ENCODE measurements around a stretch of chr18.

DNA sequence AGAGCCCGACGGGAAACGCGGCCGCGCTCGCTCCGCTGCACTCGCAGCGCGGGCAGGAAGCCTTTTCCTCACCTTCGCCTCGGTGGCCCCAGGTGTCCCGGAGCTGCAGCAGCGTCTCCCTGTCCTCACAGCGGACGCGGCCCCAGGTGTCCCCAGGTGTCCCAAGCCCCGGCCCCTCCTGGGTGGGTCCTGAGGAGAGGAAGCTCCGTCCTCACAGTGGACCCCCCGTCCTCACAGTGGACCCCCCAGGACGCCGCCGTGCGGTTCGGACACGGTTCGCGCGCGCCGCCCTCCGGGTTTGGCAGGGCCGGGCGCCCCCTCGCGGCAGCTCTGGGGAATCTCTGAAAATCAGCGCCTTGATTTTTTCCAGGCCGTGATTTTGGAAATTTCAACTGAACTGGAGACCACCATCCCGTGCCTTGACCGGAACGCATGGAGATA is 23.8 kb upstream of the TUBB8B start:
- PRO-cap, 2 experiments: no peak in any of the 2 experiments

DNA sequence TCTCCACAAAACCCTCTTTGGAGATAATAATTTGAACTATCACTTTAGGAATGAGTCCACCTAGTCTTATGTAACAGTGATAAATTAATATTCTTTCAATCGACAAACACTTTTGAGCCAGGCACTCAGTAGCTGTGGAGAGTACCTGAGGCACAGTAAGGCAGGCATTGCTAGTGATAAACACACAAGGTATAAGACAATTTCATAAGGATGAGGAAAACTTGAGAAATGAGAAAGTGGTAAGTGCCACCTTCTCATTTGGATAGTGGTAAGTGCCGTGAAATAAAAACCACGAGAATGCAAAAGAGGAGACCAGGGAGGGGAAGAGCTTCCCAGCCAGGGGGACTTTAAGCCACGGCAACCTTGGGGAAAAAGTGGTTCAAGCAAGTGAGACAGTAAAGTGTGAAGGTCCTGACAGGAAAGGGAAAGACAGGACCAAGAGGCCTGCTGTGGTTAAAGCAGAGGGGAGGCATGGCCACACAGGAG is 50.4 kb downstream of the THOC1 start:
- PRO-cap, 2 experiments: no peak in any of the 2 experiments

GRCh38 chr18:244725-245650 is 22.9 kb downstream of the THOC1 start:
- PRO-cap, 2 experiments: no peak in any of the 2 experiments

GRCh38 chr18:254130-254600 is 13.7 kb downstream of the THOC1 start:
- PRO-cap, 2 experiments: no peak in any of the 2 experiments

- PRO-cap, 2 experiments: no peak in any of the 2 experiments
These were observed 18.4 kb upstream of the COLEC12 start for GRCh38 chr18:518792-519362.

DNA sequence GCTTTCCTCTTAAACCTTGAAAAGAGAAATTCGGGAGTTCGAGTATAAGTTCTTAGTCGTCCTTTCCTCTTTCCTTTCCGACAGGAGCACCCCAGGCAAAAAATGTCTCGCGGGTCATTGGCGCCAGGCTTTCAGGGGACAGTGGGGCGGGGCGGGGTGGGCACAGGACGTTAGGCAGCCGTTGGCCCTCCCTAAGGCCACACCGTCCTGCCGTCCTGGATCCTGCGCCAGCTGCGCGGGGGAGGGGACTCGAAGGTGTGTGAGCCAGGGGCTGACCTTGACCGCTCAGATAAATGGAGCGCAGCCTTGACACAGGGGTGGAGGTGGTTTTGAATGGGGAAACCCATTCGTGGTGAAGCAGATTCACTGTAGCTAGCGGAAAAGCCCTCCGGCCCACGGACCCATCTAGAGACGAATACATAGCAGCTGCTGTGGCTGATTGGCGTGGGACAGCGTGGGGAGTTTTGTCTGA is 1.1 kb downstream of the TYMS start:
- PRO-cap, 2 experiments: no peak in any of the 2 experiments

DNA sequence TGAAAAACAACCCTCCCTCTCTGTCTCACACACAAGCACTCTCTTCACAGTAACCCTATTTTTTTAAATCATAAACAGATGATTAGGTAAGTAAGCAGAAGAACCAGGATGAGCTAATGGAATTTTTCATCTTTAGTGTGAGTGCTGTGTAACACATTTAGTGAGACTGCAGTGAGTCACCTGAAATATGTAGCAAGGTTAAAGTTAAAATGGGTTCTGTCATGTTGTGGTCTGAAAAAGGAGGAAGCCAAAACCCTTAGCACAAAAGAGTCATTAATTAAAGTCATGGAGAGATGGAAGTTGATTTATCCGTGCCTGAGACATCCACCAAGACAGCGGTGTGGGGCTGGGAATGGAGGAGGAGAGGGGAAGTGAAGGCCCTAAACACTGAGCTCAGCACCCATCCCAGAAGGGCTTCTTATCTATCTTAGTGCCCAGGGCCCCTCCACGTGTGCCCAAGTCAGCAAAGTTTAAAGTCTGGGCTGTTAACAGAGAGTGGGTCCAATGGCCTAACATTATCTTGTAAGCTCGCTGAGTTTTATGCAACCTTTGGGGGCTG is 9.5 kb downstream of the ENOSF1 start:
- PRO-cap, 2 experiments: no peak in any of the 2 experiments

DNA sequence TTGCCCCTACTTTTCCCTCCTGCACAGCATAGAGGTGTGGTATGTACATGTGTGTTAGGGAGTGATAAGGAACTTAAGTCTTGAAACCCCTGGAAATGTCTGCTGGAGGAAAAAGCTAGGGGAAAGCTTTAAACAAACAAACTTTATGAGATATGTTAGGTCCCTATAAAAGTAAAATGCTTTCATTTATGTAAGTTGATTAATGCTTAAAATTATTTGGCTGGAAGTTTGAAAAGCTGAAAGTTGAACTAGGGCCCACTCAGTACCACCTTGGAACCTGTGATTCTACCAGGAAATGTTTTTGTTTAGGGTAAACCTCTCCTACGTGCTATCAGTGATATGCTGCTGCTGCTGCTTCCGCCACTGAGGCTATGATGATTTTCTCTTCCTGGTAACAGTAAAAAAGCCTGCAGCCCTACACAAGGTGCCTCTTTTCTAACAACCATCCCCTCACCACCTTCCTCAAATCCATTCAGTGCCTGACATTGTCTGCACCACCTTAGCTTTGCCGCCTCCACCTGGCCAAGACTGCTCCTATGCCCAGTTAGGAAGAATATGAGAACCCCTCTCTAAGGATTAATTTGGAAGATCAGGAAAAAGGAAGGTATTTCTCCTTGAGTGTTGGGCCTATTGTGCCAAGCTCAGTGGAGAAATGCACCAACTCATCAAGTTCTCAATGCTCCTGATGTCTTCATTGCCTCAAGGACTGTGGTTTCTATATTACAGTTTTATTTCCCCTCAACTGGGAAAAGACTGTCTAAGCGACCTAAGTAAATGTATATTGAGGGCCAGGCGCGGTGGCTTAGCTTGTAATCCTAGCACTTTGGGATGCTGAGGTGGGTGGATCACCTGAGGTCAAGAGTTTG is 2.6 kb upstream of the YES1 start:
- PRO-cap, 2 experiments: no peak in any of the 2 experiments

DNA sequence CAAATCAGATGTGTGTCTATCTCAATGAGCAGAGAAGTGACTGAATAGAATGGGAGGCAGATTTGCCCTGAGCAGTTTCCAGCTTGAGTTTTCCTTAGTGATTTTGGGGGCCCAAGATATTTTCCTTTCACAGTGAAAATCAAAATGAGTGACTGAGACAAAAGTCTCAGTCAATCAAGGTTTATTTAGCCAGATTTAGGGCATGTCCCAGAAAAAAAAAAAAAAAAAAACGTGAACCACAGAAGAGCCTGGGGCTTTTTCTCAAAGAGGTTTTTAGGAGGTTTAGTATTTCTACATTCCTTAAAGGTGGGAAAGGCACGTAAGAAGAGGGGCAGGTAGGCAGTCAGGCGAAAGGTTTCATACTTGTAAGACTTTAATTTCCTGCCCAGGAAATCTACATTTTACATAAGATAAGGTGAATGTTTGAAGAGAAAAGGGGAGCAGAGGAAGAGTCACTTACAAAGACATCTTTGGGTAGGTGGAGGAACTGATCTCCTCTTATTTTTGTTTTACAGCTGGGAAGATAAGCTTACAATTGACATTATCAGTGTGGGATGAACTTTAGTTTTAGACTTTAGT is 514.7 kb downstream of the METTL4 start:
- PRO-cap, 2 experiments: no peak in any of the 2 experiments

DNA sequence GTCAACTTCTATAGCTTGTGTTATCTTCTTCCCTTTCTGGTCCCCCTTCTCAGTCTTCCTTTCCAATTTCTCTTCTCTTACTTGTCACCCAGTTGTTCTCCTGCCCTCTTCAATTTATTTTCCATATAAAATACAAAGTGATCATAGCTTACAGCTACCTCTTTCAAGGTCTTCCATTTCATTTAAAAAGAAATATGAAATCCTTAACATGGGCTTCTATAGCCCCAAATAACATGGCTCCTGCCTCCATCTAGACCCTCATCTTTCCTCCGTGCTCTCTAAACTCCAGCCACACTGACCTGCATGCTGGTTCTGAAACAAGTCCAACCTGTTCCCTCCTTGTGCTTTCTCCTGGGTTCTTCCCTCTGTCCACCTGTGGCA is 443.9 kb downstream of the METTL4 start:
- PRO-cap, 2 experiments: no peak in any of the 2 experiments

DNA sequence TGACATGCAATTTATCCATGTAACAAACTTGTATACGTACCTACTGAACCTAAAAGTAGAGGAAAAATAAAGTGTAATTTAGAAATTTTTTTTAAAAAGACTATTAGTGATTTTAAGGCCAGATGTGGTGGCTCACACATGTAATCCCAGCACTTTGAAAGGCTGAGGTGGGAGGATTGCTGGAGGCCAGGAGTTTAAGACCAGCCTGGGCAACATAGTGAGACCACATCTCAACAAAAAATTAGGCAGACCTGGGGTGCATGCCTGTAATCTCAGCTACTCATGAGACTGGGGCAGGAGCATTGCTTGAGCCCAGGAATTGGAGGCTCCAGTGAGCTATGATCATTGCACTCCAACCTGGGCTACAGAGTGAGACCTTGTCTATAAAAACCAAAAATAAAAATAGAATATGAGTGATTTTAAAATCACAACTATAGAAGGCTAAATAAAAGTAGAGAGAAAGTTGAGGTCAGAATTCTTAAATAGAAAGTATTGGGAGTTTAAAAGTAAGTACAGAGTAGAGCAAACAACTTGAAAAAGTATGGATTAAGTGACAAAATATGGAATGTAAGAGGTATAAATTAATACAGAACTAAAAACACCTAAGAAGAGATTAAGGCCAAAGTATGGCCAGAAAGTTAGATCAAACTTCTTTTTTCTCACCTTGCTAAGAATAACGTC is 81.9 kb downstream of the SMCHD1 start:
- PRO-cap, 2 experiments: no peak in any of the 2 experiments

DNA sequence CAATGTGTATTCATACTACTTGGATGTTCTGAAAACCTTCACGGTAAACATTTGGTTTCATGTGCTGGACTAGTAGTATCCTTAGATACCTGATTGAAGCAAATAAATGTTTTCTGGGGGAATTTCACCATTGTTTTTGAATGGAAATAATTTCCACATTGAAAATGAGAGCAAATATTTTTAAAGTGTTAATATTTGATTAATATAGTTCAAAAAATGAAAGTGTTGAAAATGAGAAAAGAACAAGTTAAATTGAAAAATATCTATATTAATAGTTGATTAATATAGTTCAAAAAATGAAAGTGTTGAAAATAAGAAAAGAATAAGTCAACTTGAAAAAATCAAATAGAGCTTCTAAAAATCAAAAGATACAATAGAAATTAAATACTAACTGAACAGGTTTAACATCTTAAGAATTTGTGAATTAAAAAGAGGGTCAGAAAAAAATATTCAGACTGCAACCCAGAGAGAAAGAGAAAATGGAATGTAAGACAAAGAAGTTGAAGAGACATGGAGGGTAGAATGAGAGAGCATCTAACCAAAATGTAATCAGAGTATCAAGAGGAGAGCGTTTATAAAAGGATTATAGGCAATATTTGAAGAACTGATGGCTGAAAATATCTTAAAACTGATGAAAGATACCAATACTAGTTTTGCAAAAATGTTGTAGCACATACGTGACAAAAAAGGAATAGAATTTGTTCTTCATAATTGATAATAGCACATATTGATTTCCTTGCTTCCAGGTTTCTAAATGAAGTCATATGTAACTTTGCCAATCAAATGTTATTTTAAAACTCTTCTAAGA is 65.3 kb upstream of the EMILIN2 start:
- PRO-cap, 2 experiments: no peak in any of the 2 experiments

DNA sequence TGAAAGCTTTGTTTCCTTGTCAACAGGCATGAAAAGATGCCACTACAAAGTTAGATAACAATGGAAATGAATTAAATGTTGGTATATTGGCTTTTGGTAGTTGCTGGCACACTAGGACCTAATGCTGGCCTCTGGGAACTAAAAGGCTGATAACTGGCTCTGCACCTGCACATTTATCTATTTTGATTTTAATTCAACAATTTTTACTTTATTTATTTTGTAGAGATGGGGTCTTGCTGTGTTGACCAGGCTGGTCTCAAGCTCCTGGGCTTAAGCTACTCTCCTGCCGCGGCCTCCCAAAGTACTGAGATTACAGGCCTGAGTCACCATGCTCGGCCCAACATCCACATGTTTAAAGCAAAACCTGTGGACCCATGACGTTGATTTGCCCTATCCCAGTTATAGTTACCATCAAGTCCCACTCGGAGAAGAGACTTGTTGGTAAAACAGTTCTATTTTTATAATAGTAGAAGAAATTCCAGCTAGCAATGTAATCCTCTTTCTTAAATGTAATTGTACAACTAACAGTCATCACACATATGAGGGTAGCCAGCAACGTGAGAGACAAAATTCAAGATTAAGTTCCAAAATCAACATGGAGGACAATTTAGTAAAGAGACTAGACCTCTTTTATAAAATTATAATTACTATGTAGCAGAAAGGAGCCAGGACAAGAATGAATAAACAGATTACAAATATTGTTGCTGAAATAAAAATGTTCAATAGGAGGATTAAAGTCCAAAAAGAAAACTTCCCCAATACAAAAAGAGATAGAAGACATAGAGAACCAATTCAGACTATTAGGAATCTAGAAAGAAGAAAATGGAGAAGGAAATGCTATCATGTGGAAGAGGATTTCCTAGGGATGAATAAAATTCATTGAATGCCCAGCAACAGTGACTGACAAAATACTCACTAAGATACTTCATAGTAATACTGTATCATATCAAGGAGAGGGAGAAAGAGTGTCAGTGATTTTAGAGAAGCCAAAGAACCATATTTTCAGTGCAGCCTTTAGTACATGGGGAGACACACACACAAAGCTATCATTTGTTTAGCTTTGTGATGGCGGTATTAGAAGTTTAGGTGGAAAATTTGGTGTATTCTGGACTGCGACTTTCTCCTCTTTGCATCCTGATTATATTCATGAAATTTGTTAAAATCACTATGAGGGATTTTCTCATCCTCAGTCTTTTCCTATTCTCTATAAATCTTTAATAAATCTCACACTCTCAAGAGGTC is 46.1 kb upstream of the EMILIN2 start:
- PRO-cap, 2 experiments: no peak in any of the 2 experiments

- PRO-cap, 2 experiments: no peak in any of the 2 experiments
These were observed 876 bp downstream of the EMILIN2 start for GRCh38 chr18:2847535-2848229.

DNA sequence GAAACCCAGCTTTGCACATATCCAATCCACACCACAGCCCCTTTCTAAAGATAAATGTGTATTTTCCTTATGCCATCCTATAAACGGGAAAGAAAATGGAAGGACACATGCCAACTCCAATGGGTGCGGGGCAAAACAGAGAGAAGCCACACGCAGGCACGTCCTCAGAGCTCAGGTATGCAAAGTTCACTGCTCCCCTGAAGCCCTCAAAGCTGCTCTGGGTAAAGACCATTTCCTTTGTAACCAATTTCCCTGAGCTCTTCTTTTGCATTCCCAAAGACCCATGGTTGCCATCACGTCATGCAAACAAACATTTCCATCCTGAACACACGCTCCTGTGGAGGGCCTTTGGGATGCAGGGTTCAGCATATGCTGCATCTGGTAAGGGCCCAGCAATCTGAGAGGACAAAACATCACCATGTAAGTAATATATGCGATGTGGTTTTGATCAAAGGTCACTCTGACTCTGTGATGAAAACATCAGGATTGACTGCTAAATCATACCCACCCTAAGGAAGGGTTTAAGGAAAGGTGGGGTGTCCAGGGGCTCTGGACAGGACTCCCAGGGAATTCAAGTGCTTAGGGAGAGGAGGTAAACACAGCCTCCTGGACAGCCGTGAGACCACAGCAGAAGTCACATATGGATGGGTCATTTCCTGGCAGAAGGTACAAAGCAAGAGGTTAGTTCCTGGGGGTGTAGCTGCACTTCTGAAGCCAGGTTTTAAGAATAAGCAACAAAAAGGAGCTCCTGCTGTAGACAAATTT is 69.5 kb downstream of the EMILIN2 start:
- PRO-cap, 2 experiments: no peak in any of the 2 experiments

- PRO-cap, 2 experiments: no peak in any of the 2 experiments
These were observed 78.2 kb downstream of the EMILIN2 start for GRCh38 chr18:2924831-2925619.

- PRO-cap, 2 experiments: no peak in any of the 2 experiments
These were observed 51.1 kb downstream of the LPIN2 start for GRCh38 chr18:2961733-2962341.

DNA sequence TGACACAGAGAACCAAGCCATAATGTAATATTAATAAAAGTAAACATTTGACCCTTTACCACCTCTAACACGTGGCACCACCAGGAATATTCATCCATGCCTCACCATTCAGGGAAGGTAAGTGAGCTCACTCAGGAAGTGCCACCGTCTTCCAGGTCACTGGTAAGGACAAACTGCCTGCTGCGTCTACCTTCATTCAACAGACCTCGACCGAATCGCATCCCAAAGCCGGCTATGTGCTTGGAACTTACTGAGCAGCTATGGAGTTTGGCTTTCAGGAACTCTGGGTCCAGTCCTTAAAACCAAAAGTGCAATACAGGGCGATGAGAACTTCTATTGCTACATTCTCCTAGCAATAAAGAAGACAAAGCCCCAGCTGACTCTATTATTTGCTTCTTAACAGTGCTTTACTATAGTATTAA is 2.1 kb downstream of the LPIN2 start:
- PRO-cap, 2 experiments: no peak in any of the 2 experiments

DNA sequence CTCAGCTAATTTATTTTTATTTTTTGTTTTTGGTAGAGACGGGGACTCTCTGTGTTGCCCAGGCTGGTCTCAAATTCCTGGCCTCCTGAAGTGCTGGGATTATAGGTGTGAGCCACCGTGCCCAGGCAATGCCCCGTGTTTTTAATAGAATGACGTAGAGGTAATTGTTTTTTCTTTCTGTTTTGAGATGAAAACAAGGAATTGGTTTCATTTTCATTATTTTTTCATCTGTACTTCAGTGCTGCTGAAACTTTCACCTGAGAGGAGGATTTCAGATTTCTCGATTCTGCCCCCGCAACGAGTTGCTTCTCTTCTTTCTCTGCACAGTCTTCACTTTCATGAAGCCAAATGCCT is 48.2 kb upstream of the LPIN2 start:
- PRO-cap, 2 experiments: peak in 2 of 2 experiments; most common plus-strand start position 238 of the sequence (in 1); most common minus-strand start position 109 of the sequence (in 1)

- PRO-cap, 2 experiments: peak in 2 of 2 experiments; most common plus-strand start chr18:3062094 (in 2); most common minus-strand start chr18:3061967 (in 2)
These were observed 48.9 kb upstream of the LPIN2 start for GRCh38 chr18:3061569-3062473.